ENCODE measurements around the gene CLEC16A.

GRCh38 chr16:9092870-9093521, 1.6 kb downstream of the HAPSTR1 start:
- PRO-cap, result bidirectional peak, plus-strand start at chr16:9093278, minus-strand start at chr16:9093085

DNA sequence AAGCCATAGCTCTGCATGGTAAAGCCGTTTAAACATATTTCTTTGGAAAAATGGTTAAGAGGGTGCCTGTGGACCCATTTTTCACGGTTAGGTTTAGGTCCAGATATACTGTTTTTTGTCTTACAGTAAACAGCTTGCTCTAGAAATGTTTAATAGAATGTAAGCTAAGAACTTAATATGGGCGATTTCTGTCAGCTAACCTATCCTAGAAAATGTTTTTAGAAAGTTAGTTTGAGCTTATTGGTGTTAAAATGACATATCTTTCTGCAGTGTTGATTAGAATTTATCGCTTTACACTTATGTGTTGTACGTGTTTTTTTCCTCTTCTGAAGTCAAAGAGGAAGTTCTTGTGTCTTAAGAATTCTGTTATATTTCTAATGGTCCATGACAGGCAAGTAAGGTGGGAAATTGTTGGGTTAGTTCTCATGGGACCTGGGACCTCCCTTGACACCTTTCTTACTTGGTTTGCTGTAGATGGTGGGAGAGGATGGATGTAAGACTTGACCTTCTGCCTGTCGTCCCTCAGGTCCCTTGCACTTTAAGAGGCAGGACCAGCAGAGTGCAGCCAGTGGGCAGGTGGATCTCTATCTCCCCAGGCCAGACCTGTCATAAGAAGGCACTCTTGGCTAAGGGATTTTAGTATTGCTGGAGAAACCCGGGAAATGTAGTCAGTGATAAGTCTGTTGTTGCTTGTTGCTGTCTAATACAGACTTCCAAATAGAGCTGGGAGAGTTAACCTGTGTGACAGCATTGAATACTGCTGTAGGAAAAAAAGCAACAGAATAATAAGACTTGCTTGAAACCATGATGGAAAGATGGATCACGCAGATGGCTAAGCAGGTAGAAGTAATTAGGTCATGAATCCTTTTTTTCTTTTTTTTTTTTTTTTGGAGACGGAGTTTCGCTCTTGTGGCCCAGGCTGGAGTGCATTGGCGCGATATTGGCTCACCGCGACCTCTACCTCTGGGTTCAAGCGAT, 12.1 kb downstream of the HAPSTR1 start:
- PRO-cap, result no peak

GRCh38 chr16:9113367-9114537, 22.3 kb downstream of the HAPSTR1 start:
- PRO-cap, result no peak

- PRO-cap, result no peak
Observed at GRCh38 chr16:9116508-9117493, 25.4 kb downstream of the HAPSTR1 start.

GRCh38 chr16:9545353-9545964, 454.0 kb downstream of the HAPSTR1 start:
- PRO-cap, result no peak

GRCh38 chr16:10313030-10313594, 72.7 kb upstream of the ATF7IP2 start:
- PRO-cap, result no peak

DNA sequence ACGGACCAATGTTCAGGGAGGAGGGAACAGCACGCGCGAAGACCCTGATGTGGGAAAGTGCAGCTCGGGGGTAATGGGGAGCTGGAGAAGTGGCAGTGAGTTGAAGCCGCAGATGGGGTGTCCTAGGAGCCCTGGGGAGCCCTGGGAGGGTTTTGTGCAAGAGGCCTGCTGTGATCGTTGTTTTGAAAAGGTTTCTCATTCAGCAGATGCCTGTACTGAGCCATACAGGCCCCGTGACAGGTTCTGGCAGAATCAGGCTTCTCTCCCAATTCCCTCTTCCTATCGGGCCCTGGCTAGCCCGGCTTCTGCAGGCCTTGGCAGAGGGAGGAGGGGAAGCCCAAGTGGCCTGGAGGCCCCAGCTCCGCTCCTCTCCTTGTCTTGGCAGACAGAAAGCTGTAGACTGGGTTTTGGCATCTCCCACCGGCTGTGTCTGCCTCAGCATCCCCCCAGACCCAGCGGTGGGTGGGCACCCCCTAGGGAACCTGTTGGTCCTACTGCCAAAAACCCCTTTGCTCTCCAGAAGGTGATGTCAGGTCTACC, 38.4 kb upstream of the EMP2 start:
- PRO-cap, result no peak

GRCh38 chr16:10622006-10623032, 41.9 kb upstream of the EMP2 start:
- PRO-cap, result no peak

- PRO-cap, result no peak
Observed at GRCh38 chr16:10744447-10744870, 817 bp downstream of the NUBP1 start.

DNA sequence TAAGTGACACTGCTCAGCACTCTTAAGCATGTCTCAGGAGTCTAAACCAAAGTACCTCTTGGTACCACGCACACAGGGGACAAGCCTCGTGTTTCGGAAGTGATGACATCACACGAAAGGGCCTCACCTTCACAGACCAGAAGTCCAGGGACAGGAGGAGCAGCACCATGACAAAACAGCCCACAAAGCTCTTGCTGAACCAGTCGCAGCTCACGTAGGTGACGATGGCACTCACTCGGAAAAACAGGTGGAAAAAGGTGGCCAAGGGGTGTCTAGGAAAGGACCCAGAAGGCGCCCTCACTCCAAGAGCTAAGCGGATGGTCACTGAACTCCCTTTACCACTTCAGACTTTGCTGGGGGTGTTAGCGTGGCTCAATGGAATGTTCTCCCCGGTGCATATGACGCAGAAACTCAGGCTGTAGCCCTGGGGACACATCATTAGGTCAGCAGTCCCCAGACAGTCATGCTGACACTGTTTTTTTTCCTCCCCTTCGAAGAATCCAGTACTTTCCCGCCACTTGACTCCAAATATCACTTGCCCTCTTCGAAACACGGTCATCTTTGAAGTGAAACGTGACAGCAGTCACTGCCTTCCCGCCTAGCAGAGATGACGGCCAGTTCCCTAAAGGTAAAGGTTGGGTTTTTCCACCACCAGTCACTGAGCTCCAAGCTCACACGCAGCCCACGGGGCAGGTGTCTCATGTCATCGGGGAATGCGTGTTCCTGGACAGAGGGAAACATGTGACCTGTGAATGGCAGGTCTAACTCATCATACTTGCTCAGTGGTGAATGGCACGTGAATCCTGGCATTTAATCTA, 31.4 kb downstream of the NUBP1 start:
- PRO-cap, result no peak

DNA sequence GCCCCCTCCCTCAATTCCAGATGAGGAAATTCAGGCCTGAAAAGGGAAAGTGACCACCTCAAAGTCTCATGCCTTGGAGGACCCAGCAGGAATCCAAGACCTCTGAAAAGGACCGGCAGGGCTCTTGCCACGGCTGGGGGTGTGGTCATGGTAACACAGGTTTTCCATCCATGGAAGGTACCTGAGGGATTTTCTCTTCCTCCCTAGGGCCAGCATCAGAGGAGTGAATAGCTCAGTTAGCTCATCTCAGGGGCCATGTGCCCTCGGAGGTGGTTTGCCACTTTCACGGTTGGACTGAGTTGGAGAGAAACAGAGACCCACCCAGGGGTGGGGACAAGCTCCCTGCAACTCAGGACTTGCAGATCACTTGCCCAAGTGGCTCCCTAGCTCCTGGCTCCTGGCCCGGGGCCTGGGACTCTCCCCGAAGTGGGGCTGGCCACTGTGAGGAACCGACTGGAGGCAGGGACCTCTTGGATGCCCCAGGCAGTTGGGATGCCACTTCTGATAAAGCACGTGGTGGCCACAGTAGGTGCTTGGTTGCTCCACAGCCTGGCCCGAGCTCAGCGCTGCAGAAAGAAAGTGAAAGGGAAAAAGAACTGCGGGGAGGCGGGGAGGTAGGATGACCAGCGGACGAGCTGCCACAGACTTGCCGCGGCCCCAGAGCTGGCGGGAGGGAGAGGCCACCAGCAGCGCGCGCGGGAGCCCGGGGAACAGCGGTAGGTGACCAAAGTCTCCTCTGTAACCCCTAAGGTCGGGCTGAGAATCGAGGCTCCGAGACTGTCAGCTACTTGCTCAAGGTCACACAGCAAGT, 1.5 kb downstream of the CIITA start:
- PRO-cap, result bidirectional peak, plus-strand start at position 660 of the sequence, minus-strand start at position 568 of the sequence

- PRO-cap, result bidirectional peak, plus-strand start at chr16:10944564, minus-strand start at chr16:10944329
Observed at GRCh38 chr16:10944193-10945005, at the start of gene CLEC16A. TSS of gene CLEC16A (plus strand) at chr16:10944564.

GRCh38 chr16:10965299-10965990, 21.1 kb downstream of the CLEC16A start:
- PRO-cap, result bidirectional peak, plus-strand start at chr16:10965739, minus-strand start at chr16:10965530

DNA sequence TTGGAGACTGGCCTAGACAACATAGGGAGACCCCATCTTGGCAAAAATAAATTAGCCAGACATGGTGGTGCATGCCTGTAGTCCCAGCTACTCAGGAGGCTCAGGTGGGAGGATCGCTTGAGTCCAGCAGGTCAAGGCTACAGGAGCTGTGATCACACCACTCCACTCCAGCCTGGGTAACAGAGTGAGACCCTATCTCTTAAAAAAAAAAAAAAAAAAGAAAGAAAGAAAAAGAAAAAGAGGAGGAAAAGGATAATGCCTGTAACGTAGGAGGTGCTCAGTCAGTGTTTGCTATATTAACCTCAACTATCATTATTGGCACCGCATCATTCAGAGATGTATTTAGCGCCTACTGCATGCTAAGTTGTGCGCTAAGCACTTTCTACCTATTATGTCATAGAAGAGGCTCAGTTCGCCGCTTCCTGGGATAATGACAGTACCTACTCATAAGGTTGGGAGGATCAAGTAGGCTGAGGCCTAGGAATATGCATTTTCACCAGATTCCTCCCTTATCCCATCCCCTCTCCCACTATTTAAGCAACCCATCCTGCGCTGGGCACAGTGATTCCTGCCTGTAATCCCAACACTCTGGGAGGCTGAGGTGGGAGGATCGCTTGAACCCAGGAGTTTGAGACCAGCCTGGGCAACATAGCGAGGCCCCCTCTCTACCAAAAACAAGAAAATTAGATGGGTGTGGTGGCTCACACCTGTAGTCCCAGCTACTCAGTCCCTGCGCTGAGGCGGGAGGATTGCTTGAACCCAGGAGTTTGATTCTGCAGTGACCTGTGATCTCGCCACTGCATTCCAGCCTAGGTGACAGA, 4.8 kb downstream of the SOCS1 start:
- PRO-cap, result no peak

GRCh38 chr16:11252870-11253203, 3.2 kb downstream of the SOCS1 start:
- PRO-cap, result no peak

DNA sequence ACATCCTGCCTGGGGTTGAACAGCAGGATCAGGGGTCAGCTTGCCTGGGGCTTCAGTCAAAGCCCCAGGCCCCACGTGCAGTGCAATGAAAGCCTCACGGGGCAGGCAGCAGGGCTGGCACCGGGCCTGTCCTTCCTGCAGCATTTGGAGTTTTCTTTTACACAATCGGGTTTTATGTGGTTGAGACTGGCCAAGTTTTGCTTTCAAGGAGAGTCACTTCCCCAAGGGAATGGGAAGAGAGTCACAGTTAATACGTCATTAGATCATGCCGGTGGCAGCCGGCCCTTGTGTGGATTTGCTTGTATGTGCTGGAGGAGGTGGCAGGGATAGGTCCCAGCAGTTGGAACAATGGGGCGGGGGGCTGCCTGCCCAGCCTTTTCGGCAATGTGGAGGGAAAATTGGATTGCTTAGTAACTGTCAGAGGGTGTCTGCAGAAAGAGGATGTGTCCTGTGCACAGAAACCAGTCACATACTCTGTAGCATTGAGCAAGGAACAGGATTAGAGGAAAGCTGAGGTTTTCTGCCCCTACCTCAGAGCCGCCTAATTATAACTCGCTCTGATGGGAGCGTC, 4.5 kb downstream of the RMI2 start:
- PRO-cap, result no peak

DNA sequence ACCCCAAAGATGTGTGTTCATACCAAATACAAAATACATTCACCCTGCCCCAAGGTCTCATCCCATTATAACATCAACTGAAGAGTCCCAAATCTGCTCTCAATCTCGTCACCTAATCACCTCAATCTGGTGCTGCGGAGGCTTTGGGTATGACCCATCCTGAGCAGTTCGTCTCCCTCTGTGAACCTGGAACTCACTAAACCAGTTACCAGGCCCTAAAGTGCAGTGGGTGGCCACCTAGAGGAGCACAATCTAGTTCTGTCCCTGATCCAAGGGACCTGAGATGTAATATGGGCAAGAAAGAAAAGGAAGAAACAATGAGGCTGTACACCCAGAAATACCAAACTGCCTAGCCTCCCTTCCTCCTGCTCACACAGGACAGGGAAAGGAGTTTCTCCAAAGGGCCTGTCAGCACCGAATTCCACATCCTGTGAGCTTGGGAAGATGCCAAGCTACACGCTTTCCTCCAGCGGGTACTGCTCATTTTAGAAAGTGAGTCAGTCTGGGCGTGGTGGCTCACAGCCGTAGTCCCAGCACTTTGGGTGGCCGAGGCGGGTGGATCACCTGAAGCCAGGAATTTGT, 12.4 kb downstream of the RMI2 start:
- PRO-cap, result no peak

- PRO-cap, result no peak
Observed at GRCh38 chr16:11364620-11364913, 19.3 kb downstream of the RMI2 start.

DNA sequence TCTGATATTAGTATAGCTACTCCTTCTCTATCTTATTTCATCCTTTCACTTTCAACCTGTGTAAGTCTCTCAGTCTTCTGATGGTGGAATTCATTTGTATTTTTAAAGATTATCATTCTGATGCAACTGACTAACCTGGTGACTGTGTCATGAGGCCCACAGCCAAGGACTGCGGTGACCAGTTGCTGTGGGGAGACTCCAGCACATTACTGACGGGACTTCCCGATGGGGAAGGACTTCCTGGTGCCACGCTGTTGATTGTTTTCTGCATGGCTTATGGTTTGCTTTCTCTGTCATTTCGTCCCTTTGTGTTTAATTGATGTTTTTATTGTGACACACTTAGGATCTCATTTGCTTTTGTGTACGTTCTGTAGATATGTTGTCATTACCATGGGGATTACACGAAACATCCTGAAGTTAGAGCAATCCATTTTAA, 34.2 kb downstream of the RMI2 start:
- PRO-cap, result bidirectional peak, plus-strand start at position 218 of the sequence, minus-strand start at position 267 of the sequence

- PRO-cap, result no peak
Observed at GRCh38 chr16:11462049-11462780, 64.8 kb downstream of the ENSG00000188897 start.